Temporal lobe (tissue), 2 donors: ENCODE measurements around a stretch of chr10.

- RAMPAGE, long total RNA, result no peak
These were observed 156.9 kb upstream of the LYZL1 start for GRCh38 chr10:29131987-29132302.

GRCh38 chr10:29470872-29471605, 163.7 kb downstream of the SVIL start:
- RAMPAGE, long total RNA, result no peak

GRCh38 chr10:29617855-29618265, 16.9 kb downstream of the SVIL start:
- RAMPAGE, long total RNA, result no peak

GRCh38 chr10:29651278-29652257, 16.8 kb upstream of the SVIL start:
- RAMPAGE, long total RNA, result no peak

DNA sequence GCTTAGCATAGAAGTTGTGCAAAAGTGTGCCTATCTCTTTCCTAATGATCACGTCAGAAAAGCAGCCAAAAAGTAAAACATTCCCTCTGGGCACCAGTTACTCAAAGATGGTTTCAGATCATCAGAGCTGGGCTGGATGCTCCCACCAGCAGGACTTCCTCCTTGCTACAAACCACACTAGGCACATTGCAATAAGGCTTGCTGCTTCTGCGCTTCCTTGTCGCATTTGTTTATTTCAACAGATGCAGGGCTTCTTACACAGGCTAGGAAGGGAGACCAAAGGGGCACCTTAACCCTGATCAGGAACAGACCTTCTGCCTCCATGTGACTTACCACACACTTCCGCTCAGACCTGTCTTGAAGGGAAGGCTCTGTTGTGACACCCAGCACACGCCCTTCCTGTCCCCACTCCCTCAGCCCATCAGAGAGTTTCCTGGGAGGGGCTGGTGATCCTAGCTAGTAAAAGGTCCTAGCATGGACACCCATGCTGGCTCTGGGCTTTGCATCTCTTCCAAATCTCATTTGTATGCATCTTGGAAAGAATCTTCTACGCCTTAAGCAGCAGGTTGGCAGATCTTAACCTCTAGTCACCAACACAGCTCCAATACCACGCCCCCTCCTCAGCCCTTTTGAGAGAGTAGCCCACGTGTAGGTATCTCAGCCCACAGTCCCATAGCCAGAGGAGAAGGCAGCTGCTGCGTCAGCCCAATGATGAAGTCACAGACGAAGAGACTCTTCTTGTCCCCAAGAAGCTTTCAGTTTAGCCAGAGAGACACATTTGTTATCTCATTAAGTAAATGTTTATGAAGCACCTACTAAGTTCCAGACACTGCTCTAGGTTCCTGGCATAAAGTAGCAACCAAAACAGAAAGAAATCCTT, 47.1 kb upstream of the SVIL start:
- RAMPAGE, long total RNA, result no peak

DNA sequence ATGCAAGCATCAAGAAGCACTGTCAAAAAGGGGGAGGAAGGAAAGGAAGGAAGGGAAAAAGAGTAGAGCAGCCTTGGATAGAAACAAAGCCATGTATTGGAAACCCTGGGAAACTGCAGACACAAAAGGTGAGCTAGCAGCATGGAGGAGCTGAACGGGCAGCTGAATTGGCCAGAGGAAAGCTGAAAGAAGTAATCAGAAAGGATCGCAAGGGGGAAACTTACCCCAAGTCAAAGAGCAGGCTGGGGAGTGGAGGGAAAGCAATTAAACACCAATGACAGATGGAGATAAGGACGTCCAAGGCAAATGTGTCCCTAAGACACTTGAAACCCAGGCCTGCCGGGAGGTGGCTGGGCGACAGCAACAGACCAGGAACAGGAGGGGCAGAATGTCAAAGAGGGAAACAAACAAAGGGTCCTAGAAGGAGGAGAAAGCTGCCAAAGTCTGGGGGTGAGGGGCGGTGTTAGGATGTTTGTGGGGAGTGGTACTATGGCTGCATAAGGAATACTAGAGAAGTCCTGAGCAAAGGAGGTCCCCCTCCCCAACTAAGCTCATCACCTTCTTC, 93.9 kb upstream of the SVIL start:
- RAMPAGE, long total RNA, result no peak

- RAMPAGE, long total RNA, result no peak
These were observed 127.0 kb upstream of the SVIL start for GRCh38 chr10:29761662-29762352.

DNA sequence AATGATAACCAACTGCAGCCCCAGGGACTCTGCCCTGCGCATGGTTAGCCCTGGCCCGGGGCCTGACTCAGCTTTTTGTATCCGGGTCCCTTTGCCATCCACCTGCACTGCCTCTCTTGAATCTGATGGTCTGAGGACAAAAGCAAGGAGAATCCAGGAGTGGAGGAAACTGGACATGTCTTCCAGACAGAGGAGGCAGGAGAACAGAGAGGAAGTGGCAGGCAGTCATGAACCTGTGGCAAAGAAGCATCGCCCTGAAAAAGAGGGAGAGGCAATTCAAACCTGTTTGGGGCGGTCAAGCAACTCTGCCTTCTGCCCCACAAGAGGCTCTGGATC, 147.6 kb upstream of the SVIL start:
- RAMPAGE, long total RNA, result no peak

DNA sequence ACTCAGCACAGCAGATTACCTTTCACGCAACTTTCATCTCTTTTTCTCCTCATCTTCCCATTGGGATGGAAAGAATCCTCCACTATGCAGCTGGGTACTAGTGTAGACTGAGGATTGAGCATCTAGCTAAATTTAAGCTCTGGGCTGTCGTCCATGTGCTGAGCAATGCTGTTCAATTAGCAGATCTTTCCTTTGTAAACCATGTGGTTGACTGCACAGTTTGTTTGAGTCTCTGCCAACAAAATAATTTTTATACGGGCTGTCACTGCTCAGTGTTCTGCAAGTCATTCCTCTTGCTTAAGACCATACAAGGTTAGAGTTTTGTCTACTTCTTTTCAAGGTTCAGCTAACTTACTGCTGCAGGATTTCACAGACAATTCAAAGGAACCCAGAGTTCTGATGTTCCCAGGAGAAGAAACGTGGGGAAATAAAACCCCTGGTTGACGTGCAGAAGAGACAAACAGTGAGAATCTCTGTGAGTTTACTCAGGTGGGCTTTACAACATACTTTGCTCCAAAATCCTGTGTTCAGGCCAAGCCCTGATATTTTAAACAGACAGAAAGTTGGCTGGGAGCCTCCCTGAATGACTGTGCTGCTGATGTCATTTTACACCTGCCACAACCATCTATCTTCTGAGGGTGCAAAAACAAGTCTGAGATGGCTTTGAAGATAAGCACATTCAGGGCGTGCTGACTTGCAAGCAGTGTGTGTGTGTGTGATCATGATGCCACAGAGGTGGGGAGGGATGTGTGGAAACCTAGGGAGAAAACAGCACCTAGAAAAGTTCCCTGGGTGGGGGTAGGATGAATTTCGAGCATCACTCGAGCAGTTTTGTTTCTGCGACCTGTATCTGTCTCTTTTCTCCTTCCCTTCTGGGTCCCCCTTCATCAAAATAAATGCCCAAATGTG, 177.2 kb upstream of the SVIL start:
- RAMPAGE, long total RNA, result no peak

DNA sequence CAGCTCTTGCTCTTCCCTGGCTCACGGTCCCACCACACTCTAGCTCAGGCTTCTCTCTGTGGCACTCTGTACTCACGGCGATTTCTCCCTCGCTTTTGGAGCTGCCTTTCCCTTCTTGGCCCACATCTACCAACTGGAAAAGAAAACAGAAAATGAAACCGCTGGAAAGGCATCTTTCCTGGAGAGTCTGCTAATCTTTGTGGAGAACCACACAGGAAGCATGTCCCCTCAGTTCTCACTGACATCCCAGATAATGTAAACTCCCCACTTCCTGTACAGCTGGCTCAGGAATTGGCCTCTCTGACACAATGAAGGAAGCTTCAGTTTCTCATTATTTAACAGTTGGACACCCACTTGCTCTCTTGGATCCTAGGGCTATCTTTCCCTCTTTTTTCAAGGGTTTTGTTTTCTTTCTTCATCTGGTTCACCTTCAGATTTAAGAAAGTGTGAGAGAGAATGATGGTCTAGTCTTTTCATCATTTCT, 209.8 kb downstream of the JCAD start:
- RAMPAGE, long total RNA, result no peak

- RAMPAGE, long total RNA, result no peak
These were observed 201.0 kb downstream of the JCAD start for GRCh38 chr10:29858170-29859045.

DNA sequence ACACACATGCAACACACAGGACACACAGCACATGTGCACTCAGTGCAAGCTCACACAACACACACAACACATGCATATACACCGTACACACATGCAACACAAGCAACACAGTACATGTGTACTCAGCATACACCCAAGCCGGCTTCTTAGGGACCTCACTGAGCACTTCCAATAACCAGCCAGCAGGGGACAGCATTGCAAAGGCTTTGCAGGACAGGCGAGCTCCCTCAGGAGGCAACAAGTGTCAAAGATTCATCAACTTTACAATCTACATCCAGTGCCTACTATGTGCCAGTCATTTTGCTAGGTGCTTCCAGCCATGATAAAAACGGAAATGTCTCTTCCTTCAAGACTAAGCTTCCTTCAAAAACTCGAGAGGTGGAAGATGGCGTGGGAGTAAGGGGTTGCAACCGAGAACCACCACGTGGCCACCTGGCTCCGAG, 61.0 kb downstream of the JCAD start:
- RAMPAGE, long total RNA, result no peak

- RAMPAGE, long total RNA, result no peak
These were observed 19.4 kb downstream of the JCAD start for GRCh38 chr10:30039756-30040517.

DNA sequence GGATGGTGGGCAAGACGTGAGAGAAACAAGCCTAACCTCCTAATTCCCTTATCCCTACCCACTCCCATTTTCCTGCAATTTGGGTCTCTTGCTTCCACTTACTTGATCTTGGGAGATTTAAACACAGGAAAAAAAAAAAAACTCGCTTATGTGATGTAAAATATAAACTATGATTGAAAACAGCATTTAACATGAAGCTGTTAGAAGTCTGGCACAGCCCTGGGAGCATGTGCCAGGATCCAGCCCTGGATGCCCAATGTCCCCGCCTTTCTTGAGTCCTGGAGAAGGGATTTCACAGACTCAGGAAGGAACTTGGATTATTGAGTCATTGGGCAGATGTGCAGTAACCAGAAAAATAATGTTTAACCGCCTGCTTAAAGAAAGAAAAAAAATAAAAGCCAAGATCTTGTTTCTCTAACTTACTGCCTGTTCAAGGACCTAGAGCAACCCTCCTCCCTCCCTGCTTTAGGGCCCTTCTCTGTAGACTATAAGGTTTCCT, 3.7 kb upstream of the JCAD start:
- RAMPAGE, long total RNA, result no peak

DNA sequence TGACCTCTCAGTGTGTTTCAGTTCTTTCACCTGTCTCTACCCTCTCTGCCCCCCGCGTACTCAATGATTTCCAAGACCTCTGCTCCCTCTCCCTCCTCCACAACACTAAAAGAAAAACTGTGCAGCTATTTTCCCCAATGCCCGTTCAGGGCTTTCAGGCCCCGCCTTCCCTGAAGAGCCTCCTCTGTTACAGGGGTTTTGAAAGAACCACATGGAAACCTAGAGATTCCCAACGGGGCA, 128.7 kb downstream of the MTPAP start:
- RAMPAGE, long total RNA, result no peak

GRCh38 chr10:30462038-30462798, 28.2 kb downstream of the MAP3K8 start:
- RAMPAGE, long total RNA, result no peak

- RAMPAGE, long total RNA, result no peak
These were observed 87.0 kb downstream of the LYZL2 start for GRCh38 chr10:30542433-30543110.

- RAMPAGE, long total RNA, result no peak
These were observed 71.9 kb upstream of the LYZL2 start for GRCh38 chr10:30701085-30702140.

DNA sequence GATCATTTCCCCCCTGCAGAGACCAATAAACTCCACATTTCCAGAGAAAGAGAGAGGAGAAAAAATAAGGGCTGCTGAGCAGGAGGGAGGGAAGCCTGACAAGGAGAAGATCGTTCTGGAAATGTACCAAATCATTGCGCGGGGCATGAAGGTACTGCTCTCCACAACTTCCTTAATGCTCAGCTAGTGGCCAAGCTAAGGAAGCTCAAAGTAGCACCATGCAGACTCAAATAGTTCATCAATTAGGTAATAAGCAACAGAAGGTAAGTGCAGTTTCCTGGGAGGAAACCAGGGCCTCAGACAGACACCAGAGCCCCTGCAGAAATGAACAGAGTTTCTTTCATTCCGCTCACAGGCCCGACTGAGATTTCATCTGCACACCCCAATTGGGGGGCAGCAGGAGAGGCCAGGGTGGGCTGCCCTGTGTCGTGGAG, 153.2 kb upstream of the LYZL2 start:
- RAMPAGE, long total RNA, result no peak

DNA sequence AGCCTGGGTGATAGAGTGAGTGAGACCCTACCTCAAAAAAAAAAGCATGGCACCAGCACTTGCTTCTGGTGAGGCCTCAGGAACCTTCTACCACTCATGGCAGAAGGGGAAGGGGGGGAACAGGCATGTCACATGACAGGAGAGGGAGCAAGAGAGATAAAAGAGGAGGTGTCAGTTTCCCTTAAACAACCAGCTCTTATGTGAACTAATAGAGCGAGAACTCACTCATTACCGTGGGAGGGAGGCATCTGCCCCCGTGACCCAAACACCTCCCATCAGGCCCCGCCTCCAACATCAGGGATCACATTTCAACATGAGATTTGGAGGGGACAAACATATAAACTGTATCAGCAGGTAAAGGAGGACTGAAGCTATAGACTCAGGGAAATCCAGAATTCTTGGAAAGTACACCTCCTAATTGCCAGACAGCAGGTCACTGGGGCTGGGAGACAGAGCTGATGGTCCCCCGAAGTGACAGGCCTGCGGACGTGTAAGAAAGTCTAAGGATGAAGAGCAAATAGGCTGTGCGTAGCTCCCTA, 186.6 kb upstream of the LYZL2 start:
- RAMPAGE, long total RNA, result no peak